ENCODE data around the genes BAAT and PGAP4.

DNA sequence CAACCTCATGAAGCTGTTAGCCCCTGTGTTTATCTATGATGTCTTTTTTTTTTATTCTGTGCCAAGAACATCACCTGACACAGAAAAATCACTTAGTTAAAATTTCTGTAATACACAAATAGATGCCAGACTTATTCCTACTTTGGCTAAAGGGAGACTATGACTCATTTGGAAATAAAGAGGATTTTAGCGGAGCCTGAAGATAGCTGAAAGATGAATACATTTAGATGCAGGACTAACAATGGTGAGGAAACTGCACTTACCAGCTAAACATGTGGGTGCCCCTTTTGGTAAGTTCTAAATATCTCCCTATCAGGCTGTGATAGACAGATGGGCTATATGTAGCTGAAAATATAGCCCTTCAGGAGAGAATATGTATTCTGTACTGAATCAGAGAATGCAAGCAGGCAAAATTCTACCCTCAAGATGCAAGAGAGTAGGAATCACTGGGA lies 58.2 kb downstream of the BAAT start:
- RRBS: no CpG with 5 or more reads among the region's 1 CpG

DNA sequence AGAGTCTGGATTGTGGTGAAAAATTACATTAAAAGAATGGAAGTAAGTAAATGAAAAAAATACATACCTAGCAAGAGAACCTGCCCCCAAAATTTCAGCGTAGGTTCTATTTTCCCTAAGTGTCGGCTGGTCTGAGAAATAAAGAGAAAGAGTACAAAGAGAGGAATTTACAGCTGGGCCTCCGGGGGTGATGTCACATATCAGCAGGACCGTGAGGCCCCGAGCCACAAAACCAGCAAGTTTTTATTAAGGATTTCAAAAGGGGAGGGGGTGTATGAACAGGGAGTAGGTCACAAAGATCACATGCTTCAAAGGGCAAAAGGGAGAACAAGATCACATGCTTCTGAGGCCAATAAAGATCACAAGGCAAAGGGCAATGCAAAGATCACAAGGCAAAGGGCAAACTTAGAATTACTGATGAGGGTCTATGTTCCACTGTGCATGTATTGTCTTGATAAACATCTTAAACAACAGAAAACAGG lies at the start of gene BAAT:
BAAT (minus strand) TSS at position 219 of the 482 bp plus-strand sequence.
- RRBS: no CpG with 5 or more reads among the region's 5 CpGs

GRCh38 chr9:101409160-101410045 lies 10.8 kb downstream of the ZNF189 start:
- RRBS: no CpG with 5 or more reads among the region's 9 CpGs

DNA sequence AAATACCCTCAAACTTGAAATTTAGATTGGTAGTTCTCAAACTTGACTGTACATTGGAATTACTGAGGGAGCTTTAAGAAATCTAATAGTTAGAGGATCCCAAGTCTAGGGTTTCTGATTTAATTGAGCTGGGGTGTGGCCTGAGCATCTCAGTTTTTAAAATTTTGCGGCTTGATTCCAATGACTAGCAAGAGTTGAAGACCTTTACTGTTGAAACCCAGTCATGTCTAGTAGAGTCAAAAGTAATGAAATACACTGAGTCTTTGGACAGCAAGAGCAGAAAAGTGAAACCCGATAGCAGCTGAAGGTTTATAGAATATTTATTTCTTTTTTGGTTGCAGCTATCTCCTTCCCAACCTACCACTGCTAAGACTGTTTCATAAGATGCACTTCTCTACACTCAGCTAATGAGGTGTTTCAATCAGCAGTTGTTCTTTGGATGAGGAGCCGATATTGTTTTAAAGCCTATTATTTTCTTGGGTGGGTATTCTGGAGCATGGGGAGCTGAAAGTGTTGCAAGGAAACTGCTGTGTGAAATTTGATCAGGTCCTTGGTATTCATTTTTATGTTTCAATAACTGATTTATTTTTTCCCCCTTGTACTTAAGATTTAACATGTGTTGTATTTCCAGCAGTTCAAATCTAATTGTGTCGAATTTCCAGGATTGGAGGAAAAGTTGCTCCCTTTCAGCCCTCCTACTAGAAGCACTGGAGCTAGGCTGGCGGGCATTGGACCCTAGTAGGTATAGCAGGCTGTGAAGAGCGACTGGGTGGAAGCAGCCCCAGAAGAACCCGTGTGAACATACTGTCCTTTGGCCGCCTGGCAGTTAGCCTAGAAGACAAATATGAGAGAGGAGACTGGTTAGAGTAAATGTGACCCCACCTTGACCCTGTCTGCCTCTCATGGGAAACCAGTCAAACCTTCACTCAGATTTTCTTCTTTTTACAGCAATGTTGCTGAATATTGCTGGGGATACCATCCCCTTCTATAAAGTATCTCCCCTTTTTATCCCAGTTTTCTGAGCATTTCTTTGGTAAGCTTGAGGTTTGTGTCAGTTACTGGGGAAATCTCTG lies 14.2 kb downstream of the ALDOB start:
- RRBS: no CpG with 5 or more reads among the region's 8 CpGs

- RRBS: no CpG with 5 or more reads among the region's 3 CpGs
These were observed 1.1 kb downstream of the ALDOB start for GRCh38 chr9:101434414-101435005.

DNA sequence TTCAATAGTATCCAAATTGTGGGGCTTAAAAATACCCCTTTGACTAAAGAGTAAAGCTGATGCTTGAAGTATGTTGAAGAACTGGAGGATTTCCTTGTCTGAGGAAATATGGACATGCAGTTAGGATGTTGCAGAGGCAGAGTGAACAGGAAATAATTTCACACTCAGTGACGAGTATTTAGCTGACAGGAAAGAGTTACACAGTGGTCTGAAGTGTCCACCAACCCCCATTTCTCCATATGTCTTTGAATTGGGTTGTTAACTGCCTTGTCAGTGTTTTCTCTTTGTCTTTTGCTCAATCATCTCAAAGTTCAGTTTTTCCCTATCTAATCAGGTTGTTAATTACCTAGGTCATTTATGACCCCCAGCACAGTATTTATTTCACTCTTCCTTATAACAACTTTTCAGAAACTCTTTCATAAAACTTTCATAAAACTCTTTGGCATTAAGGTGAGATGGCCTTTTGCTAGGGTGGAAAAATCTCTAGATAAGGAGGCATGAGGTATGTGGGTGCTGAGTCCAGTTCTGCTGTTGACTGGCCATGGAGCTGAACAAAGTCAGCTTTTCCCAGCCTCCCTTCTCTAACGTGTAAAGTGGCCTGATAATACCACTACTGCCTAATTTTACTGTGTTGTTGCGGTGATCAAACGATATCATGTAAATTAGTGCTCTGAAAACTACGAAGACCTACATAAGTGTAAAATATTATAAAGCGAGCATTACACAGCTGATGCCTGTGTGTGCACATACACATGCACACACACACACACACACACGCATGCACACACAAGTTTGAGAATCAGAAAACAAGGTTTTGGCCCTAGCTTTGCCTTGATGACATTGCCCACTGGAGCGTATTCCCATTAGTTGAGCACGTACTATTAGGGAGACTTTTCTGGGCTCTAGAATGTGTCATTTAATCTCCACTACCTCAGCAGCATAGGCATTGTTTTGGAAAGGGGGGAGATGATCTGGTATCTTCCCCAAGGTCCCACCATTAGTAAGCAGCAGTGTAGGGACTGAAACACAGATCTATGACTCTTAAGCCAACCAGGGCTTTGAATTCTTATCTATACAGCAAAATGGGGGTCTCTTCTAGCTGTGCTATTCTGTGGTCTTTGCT lies 5.4 kb upstream of the ALDOB start:
- RRBS: no CpG with 5 or more reads among the region's 9 CpGs

- RRBS: no CpG with 5 or more reads among the region's 3 CpGs
These were observed 8.3 kb upstream of the ALDOB start for GRCh38 chr9:101443936-101444310.

- RRBS: 40% methylated on average over 12 of the region's 37 CpGs
These were observed at the start of gene PGAP4 for GRCh38 chr9:101486960-101487539. TSS of gene PGAP4 (minus strand) at chr9:101487173.

GRCh38 chr9:101572373-101572704 lies 22.4 kb downstream of the PPP3R2 start:
- RRBS: no CpG with 5 or more reads among the region's 2 CpGs

- RRBS: no CpG with 5 or more reads among the region's 7 CpGs
These were observed 16.2 kb downstream of the NIPSNAP3B start for GRCh38 chr9:104779991-104780626.

GRCh38 chr9:104866624-104866895 lies 61.4 kb downstream of the ABCA1 start:
- RRBS: no CpG with 5 or more reads among the region's 7 CpGs

DNA sequence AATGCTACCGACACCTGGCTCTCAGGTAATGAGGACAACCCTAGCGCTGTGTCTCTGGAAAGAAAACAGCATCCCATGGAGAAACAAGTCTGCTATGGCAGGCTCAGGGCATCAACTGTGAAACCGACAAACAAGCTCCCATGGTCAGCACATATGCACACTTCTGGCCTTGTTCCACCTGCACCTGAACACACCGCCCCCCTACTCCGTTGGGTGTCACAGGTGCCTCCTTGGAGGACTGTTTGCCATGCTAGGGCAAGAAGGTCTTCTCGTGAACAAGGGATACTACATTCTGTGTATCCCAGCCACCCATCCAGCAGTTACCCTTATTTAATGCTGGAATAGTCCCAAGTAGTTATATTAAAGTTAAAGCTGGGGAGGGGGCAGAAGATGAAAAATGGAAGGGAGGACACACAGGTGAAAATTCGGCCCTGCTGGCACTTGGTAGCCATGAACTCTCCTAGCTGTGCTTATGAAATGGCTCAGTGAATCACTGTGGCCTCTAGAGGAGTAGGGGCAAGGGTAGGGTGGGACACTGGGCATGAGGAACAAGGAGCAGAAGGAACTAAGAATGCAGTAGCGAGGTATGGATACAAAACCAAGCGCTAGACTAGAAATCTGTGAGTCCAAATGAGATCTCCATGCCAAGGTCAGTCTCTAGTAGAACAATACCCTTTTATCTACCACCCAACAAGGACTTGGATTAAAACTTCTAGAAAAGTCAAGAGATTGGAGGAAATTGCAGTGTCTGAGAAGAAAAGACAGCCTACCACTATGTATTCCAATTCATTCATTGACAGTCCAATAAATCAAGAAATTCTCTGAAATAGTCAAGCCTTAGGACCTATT lies 23.1 kb downstream of the ABCA1 start:
- RRBS: no CpG with 5 or more reads among the region's 9 CpGs

DNA sequence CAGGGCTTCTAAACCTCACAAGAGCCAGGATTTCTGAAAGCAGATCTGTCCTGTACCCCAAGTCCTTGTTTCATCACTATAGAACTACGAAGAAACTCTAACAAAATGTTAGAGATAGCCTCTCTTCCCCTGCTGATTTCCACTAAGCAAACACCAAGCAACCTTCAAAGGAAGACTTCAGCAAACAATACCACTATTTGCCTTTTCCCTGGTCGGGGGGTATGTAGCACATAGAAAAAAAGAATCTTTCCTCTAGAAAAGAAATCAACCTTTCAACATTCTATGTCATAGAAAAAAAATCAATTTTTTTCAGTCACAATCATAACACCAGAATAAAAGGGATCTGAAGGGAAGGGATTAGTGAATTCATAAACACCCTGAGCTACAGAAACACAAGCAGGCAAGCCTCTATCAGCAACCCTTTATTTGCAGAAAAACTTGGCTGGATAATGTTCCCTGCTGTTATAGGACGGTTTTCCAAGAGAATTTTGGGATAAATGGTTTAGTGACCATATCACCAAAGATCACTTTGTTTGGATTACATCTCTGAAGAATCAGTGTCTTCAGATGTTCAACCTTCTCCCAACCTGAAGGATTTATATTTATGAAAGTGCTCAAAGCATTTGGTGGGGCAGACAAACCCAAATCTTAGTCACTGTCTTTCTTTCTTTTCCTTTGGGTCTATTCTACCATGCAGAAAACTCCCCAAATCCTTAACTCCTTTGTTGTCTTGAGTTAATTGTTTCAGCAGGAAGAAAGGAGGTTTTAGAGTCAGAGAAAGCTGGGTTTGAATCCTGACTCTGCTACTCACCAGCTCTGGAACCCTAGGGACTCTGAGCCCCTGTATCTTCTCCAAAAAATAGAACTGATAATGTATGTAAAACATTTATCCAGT lies 15.2 kb downstream of the ABCA1 start:
- RRBS: no CpG with 5 or more reads among the region's 3 CpGs

- RRBS: no CpG with 5 or more reads among the region's 7 CpGs
These were observed 12.8 kb downstream of the ABCA1 start for GRCh38 chr9:104915097-104915579.

DNA sequence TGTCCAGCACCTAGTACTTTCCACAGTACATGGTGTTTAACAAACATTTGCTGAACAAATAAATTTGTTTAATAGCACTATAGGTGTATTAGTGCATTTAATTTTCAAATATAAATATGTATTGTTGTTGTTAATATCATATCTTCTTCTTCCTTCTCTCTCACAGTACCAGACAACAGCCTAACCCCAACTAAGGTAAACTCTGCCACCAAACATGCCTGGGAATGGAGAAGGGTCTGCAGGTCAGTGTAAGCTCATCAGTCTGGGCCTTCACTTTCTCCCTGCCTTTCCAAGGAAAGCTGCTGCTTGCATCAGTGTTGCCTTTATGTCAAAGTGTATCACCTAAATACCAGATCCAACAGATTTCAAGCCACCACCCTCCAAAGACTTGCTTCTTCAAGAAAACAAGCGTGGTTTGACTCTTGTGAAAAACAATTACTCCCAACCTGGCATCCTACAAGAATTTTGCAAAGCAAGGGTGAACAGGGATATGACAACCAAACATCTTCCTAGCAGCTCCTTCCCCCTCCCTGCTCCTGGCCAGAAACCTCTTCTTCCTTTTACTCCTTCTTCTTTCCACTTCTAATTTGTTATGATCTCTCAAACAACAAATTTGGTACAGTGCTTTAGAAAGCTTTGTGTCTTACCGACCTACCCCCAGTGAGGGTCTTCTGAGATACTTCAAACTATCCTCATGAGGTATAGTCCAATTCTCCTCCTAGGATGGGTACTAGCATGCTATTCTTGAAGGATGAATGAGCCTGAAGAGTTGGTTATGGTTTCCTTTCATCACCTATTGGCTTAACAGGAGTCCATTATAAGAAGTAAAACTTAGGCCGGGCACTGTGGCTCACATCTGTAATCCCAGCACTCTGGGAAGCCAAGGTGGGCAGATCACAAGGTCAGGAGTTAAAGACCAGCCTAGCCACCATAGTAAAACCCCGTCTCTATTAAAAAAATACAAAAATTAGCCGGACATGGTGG lies 9.2 kb downstream of the ABCA1 start:
- RRBS: no CpG with 5 or more reads among the region's 5 CpGs

DNA sequence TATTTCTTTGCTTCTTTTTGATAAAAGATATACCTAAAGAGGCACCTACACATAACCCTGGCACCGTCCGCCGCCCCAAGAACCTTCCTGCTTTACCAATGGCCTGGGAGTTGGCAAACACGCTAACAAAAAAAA lies 1.8 kb downstream of the ABCA1 start:
- RRBS: no CpG with 5 or more reads among the region's 4 CpGs

- RRBS: no CpG with 5 or more reads among the region's 4 CpGs
These were observed 73.5 kb upstream of the FSD1L start for GRCh38 chr9:105374232-105374882.

GRCh38 chr9:105416977-105417288 lies 30.9 kb upstream of the FSD1L start:
- RRBS: no CpG with 5 or more reads among the region's 1 CpG

DNA sequence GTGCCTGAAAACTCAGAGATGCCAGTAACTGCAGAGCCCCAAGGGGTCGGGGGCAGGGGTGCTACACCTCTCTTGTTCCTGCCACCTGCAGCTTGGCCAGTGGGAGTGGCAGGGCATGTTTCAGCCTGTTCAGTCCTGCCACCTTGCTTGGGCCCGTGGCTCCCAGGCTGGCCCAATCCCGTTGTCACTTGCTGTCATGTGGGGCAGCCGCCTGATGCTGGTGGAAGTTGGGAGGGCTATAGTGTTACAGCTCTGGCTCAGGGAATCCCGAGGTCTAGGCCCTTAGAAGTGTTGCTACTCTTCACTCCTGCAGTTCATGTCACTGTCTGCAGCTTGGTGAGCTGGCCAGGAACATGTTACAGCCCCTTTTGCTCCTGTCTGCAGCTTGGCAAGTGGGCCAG lies 10.1 kb downstream of the FSD1L start:
- RRBS: no CpG with 5 or more reads among the region's 5 CpGs

DNA sequence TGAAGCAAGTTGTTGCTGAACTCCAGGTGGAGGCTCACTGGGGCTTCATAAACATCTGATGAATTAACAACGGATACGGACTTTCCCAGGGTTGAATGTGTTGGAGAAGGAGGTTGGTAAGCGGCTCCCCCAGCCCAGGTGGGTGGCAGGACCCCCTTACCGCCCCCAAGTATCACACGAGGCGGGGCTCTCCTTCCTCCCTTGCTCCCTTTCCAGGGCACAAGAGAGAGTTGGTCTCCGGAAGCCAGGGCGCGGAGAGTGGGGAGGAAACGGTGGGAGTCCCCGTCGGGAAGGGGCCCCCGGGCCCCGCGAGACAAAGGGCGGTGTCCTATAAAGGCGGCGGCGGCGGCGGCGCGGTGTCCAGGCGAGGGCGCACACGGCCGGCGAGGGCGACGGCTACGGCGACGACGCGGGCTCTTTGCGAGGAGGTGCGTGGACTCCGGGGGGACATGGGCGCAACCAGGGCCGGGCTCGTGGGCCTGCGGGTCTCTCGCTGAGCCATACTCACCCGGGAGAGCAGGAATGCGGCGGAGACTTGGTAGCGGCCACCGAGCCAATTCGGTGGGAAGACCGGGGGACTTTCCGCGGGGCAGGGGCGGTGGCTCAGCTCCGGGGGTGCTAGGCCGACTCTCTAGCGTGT lies 6.3 kb upstream of the TAL2 start:
- RRBS: 22% methylated on average over 45 of the region's 56 CpGs

Measured in HTR-8/SVneo (cell line).